SJCRH30 (cell line): Measurements from ENCODE around the genes NUP98, STIM1 and OR52B4.

GRCh38 chr11:2868082-2868604 is 17.4 kb downstream of the CDKN1C start:
- RAMPAGE, long total RNA: no peak

GRCh38 chr11:2884860-2885486 is 602 bp downstream of the CDKN1C start:
- RAMPAGE, long total RNA: no peak

- RAMPAGE, long total RNA: no peak
Observed at GRCh38 chr11:2911124-2911901, 9.2 kb downstream of the SLC22A18 start.

DNA sequence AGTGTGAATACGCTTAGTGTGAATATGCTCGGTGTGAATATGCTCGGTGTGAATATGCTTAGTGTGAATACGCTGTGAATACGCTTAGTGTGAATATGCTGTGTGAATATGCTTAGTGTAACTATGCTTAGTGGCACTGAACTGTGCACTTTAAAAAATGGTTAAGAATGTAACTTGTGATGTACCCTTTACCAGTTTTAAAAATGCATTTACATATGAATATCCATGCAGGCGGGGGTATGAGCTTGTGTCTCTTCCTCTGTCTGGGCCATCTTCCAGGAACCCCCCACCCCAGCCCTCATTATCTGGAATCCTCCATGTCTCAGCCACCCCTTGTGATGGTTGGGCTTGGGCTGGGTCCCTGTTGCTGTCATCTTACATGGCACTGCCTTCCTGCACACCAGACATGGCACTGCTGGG is 9.6 kb upstream of the PHLDA2 start:
- RAMPAGE, long total RNA: no peak

- RAMPAGE, long total RNA: no peak
Observed at GRCh38 chr11:2943085-2943482, 13.9 kb upstream of the PHLDA2 start.

DNA sequence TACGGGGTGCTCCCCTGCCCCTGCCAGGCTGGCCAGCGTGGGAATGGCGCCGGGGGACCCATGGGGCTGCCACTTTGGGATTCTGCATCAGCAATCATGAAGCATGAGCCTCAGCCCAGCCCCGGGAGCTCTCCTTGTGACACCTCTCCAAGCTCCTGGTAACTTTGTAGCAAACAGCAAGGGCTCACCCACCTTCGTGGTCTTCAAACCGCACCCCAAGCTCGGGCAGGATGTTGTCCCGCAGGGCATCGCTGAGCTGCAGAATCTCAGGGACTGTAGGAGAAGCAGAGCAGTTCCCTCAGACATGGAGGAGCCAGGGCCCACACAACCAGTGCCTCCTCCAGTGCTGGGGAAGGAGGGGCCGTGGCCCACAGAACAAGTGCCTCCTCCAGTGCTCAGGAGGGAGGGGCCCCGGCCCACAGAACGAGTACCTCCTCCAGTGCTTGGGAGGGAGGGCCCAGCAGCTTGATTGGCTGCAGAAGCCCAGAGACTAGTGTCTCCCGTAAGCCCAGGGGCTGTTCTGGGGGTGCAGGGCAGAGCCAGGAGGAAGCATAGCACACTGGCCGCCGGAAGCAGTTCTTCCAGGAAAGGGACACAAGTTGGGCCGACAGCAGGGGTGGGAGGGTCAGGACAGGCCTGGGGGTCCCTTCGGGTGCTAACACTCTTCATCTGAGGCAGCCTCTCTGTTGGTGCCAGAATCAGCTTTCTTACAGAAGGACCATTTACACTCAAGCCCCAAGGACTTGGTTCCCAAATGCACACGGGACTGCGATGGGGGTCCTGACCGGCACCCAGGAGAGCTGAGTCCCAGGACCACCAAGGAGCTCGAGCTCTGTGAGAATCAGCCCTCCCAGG is 14.8 kb upstream of the NAP1L4 start:
- RAMPAGE, long total RNA: no peak

DNA sequence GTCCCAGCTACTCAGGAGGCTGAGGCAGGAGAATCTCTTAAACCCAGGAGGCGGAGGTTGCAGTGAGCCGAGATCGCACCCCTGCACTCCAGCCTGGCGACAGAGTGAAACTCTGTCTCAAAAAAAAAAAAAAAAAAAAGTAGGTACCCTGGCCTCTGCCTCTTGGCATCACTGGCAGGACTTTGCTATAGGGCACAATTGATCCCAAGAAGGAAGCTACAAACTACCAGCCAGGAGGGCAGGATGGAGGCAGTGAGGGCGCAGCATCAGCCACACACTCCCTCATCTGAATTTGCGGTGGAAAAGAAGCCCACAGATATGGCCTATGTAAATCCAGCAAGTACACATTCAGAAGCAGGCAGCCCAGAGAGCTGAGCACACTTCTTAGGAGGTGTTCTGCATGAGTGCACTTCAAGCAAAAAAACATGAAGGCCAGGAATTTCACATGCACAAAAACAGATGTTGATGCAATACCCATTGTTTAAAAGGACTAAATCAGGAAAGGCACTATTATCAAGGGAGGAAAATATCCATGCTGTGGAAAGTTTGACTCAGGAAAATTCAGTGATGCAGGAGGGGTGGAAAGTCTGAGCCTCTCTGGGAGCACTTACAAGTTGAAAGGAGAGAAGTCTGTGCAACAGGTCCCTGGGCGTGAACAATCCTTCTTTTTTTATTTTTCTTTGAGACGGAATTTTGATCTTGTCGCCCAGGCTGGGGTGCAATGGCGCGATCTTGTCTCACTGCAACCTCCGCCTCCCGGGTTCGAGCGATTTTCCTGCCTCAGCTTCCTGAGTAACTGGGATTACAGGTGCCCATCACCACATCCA is 15.7 kb upstream of the CARS1 start:
- RAMPAGE, long total RNA: no peak

DNA sequence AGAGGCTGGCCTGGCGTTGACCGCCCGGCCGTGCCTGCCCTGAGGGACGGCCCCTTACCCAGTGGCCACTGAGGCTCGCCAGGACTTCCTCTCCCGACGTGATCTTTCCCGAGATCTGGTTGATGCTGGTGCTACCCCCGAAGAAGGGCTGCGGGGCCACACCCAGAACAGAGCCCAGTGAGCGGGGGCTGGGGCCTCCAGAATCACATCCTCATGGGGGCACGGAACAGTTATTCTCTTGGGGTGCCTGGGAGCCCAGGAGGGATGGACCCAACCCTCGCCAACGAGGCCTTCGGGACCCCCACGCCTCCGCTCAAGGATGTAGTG is 36.4 kb upstream of the CARS1 start:
- RAMPAGE, long total RNA: no peak

- RAMPAGE, long total RNA: no peak
Observed at GRCh38 chr11:3155601-3155993, 9.5 kb downstream of the OSBPL5 start.

DNA sequence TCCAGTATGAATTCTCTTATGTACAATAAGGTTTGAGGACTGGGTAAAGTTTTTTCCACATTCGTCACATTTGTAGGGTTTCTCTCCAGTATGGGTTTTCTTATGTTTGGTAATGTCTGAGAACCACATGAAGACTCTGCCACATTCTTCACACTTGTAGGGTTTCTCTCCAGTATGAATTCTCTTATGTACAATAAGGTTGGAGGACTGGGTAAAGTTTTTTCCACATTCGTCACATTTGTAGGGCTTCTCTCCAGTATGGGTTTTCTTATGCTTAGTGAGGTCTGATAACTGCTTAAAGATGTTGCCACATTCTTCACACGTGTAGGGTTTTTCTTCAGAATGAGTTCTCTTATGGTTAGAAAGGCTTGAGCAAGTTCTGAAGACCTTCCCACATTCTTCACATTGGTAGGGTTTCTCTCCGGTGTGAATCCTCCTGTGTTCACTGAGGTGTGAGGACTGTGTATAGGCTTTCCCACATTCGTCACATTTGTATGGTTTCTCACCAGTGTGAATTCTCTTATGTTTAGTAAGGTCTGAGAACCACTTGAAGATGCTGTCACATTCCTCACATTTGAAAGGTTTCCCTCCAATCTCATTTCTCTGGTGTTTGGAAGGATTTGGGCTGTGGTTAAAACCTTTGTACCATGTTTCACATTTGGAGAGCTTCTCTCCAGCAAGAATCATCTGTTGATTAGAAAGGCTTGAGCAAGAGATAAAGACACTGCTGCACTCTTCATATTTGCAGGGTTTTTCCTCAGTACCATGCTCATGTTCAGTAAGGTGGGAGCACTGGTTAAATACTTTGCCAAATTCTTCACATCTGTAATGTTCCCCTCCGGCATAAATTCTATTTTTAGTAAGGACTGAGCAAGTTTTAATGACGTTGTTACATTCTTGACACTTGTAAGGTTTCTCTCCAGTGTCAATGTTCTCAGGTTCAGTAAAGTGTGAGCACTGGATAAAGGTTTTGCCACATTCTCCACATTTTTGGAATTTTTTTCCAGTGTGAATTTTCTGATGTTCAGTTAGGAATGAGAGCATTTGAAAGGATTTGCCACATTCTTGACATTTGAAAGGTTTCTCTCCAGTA is 19.4 kb downstream of the ZNF195 start:
- RAMPAGE, long total RNA: no peak

- RAMPAGE, long total RNA: no peak
Observed at GRCh38 chr11:3580198-3580551, 61.6 kb downstream of the ART5 start.

DNA sequence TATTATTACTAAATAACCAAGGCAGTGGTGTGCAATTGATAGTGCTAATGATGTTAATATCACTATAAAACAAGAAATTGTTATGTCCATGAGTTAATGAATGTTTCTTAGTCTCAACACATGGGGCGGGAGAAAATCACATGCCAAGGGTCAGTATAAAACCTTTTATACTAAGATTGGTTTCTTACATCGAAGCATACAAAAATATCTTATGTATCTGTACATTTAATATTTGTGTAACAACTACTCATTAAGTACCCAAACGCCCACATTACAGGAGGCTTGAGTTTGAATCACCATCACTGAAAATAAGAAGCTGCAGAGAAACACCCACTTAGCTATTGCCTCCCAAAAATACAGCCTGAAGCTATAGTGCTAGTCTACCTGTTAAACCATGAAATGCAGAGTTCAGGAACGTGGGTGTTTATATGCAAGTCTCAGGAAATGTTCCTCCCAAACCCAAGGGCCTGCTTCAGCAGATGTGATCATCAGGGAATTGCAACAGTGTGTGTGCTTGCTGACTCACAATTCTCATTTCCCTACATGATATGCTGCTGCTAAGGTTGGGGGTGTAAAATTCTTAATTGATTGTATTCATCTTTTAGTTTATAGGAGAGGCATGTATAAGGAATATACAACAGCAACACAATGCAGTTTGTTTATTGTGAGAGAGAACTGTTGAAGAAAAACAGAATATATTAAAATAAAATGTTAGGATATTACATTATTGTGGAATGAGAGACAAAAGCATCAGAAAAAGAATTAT is 49.7 kb downstream of the NUP98 start:
- RAMPAGE, long total RNA: no peak

GRCh38 chr11:3796686-3797687 is at the start of gene NUP98:
Gene NUP98, minus strand, starts transcription at chr11:3797554.
- RAMPAGE, long total RNA: no peak

- RAMPAGE, long total RNA: no peak
Observed at GRCh38 chr11:3815960-3816318, 7.6 kb downstream of the PGAP2 start.

DNA sequence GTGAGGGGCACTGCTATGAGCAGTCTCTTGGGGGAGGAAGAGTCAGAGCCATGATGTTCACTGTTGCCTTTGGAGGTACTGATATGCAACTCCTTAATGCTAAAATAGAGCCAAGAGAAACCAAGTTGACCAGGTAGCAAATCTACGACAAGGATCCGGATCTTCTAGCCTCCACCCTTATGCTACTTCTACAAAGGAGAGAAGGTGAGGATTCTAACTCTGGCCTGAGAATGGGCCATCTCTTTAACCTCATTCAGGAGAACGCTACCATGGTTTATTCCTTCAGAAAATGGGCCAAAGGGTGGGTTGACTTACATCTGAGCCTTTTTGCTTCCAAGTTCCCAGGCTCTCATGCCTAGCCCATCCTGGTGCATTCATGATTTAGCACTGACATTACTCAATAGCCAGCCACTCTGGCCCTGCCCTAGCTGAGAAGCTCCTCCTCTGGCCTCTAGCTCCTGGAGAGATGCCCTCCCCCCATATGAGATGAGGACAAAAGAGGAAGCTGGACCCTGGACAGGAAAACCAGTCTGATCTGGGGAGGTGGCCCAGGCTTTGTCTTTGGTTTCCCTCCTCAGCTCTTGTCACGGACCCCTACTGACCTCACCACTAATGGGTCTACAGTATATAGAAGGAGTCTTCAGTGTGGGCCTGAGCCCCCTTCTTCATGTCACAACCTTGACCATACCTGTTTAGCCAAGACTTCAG is 3.1 kb downstream of the RHOG start:
- RAMPAGE, long total RNA: no peak

- RAMPAGE, long total RNA: no peak
Observed at GRCh38 chr11:3855510-3856594, at the start of gene STIM1. Gene STIM1, plus strand, starts transcription at chr11:3855664.

GRCh38 chr11:3860795-3861269 is 5.4 kb downstream of the STIM1 start:
- RAMPAGE, long total RNA: no peak

DNA sequence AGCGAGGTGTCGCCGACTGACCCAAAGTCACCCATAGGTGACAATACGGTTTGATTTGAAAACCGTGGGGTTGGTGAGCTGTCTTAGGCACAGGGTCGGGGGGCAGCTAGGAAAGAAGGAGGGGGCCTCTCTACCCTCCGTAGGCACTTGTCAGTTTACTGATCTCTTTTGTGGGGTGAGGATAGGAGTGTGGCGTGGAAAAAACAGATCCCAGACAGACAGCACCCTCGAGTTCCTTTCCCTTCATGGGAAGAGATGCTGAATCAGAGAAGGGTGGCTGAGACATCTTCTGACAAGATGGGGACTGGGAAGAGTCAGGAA is 758 bp downstream of the RRM1 start:
- RAMPAGE, long total RNA: no peak

DNA sequence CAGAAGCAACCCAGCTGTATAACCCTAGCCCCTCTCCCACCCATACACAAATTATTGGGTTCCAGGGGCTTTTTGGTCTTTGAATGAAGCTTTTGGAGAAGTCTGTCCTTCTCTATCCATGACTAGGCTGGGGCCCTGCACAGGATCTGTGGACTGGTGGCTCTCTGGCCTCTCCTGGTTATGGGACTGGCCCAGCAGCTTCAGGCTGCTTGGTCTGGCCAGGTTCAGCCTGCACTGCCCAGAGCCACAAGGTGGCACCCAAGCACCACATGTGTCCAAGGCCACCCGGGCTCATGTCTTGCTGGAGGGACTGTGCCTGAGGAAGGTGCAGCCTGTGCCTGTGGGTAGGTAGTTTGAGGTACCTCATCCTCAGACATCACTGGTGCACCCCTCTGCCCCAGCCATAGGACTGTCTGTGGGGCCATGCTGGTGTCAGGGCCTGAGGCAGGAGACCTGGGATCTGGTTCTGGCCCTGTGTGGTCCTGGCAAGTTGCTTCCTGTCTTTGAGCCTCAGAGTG is 87.5 kb downstream of the RRM1 start:
- RAMPAGE, long total RNA: no peak

GRCh38 chr11:4368135-4368567 is at the start of gene OR52B4:
Gene OR52B4, minus strand, starts transcription at chr11:4368386.
- RAMPAGE, long total RNA: no peak